Vagina (tissue), 1 donor: ENCODE measurements around a stretch of chr7.

DNA sequence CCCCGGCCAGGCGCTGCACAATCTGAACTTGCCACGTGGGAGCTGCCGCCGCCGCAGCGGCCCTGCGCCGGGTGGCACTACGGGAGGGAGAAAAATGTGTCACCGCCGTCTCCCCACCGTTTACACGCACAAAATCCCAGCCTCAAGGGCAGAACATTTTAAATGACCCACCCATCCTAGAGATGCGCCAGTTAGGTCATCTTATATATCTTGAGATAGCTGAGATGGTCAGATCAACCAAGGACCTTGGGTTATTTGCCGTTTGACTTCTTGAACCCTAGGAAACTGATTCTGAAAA lies 331 bp upstream of the FAM3C start:
- PRO-cap: bidirectional peak, plus-strand start at position 36 of the sequence, minus-strand start outside the sequence
- RAMPAGE, long total RNA: no peak

DNA sequence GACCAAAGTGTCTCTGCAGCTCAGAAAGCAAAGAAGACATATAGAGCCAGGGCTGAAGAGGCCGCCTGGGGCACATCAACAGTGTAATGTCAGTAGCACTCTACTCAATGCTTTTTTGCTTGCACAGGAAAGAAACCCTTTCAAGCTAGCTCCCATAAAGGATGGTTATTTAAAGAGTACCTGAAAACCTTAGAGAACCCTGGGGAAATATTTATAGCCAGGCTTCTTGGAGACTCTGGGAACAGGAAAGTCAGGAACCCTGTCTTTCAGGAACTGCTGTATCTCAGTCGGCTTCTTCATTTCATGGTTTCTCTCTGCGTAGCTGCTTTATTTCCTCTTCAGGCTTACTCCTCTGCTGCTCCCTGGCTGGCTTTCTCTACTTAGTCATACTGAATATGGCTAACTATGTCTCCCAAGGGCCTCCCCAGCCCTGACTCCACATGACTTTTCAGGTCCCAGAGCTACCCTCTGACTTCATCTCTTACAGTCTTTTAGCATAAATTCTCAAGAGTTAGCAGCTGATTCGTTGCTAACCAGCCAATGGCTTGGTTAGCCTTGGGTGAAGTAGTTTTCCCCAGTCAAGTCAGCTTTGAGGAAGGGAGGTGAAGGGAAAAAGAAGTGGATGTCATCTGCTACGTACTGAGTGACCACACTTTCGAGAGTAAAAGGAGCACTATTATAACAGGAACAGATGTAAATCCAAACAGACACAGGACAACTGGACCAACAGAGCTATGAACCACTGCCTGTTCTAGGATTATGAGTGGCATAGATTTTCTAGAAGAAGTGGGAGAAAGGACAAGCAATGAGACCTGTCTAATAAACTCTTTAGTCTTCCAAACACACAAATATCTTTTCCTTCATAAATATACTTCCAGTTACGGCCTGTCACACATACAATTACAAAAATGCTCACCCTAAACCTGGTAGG lies 124.1 kb upstream of the FAM3C start:
- PRO-cap: no peak
- RAMPAGE, long total RNA: no peak

DNA sequence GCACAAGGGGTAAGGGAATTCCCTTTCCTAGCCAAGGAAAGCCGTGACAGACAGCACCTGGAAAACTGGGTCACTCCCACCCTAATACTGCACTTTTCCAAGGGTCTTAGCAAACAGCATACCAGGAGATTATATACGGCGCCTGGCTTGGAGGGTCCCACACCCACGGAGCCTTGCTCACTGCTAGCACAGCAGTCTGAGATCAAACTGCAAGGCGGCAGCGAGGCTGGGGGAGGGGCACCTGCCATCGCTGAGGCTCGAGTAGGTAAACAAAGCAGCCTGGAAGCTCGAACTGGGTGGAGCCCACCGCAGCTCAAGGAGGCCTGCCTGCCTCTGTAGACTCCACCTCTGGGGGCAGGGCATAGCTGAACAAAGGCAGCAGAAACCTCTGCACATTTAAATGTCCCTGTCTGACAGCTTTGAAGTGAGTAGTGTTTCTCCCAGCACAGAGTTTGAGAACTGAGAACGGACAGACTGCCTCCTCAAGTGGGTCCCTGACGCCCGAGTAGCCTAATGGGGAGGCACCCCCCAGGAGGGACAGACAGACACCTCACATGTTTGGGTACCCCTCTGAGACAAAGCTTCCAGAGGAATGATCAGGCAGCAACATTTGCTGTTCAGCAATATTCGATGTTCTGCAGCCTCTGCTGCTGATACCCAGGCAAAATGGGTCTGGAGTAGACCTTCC lies 51.6 kb downstream of the CADPS2 start:
- PRO-cap: no peak
- RAMPAGE, long total RNA: no peak

DNA sequence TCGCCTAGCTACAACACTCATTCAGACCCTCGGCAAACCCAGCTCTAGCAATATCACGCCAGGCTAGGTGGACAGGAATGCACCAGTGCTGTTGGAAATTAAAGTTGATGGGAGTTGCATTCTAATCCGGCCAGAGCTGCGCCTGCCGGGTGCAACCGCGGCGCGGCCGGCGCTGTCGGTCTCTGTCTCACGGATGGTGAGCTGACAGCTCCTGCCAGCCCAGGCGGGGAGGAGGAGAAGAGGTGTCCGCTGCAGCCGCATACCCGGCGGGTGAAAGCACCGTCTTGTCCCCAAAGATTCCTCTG lies 740 bp downstream of the CADPS2 start:
- PRO-cap: no peak
- RAMPAGE, long total RNA: no peak

DNA sequence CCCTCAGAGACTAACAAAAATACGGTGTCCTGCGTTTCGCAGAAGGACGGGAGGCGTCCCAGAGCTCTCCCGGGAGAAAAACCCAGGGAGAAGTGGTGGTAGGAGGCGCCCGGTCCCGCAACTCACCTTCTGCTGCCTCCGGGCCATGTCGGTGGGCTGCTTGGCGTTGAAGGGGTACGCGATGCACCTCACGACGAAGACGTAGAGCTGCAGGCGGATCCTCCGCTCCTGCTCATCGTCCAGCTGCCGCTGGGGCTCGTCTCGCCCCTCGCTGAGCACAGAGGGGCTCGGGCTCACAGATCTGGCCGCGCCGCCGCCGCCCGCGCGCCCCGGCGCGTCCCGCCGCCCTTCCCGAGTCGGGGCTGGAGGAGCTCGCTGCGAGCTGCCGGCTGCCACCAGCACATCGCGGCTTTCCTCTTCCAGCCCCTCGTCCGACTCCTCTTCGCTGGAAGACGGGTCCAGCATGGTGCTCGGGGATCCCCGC lies 345 bp downstream of the CADPS2 start:
- PRO-cap: no peak
- RAMPAGE, long total RNA: no peak

GRCh38 chr7:123407854-123408186 lies 126.6 kb downstream of the IQUB start:
- PRO-cap: unidirectional peak, minus-strand start at chr7:123408057
- RAMPAGE, long total RNA: no peak

GRCh38 chr7:123512969-123513452 lies 21.4 kb downstream of the IQUB start:
- PRO-cap: no peak
- RAMPAGE, long total RNA: no peak

DNA sequence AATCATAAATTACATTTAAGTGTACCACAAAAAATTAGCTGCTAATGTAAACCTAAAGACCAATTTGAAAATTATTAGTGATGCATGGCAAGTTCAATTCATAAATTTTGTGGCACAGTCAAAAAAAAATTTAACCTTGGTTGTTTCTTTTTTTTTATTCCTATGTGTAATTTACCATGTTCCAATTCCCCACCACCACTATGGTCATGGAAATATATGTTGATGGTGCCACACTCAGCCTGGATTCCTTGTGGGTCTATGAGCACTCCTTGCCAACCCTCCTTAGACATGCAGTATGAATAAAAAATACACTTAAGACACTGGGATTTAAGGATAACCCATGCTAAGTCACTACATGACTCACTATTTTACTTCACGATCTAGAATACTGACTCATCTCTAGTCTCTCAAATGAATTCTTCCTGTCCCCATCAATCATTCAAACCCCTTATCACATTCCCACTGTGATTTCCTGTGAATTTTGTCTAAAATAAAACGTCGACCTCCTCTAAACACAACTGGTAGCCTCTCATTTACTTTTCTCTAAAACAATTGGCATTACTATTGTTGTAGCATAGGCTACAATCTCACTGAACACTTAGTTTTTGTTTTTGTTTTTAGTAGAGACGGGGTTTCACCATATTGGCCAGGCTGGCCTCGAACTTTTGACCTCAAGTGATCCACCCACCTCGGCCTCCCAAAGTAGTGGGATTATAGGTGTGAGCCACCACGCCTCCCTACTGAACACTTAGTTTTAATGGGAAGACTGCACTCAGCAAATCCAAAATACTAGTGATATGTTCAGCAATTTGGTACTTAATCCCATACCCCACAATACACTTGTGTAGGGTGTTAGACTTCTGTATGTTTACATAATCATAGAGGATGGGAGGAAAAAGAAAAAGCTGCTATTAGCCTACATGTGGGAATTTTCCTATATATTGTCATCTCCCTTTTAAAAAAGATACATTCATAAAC lies 3.8 kb upstream of the IQUB start:
- PRO-cap: no peak
- RAMPAGE, long total RNA: no peak

DNA sequence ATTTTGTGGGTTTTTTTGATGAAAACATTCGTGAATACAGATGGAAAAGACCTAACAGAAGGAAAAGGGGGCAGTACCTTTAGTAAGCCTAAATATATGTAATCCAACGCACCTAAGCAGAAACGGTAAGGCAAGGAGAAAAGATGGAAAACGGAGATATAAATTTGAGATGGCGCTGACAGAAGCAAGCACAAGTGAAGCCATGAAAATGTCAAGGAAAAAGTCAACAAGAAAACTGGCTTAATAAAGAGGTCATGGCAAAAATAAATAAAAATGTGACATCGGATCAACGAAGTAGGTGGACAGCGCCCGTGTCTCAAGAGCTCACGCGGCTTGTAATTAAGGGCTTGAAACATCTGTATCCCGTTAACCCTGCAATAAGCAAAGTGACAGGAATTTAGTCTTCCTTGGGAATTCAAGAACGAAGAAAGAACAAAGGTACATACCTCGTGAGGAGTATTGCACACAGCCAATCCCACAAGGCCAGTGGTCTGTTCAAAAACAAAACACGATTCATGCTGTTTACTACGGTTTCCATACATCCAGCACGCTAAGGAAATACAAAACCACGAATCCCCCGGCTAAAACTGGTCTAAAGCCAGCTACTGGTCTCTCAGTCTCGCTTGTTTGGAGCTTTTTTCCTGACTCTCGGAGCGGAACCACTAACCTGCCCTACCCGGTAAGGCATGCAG lies 514 bp downstream of the NDUFA5 start:
- PRO-cap: no peak
- RAMPAGE, long total RNA: no peak

DNA sequence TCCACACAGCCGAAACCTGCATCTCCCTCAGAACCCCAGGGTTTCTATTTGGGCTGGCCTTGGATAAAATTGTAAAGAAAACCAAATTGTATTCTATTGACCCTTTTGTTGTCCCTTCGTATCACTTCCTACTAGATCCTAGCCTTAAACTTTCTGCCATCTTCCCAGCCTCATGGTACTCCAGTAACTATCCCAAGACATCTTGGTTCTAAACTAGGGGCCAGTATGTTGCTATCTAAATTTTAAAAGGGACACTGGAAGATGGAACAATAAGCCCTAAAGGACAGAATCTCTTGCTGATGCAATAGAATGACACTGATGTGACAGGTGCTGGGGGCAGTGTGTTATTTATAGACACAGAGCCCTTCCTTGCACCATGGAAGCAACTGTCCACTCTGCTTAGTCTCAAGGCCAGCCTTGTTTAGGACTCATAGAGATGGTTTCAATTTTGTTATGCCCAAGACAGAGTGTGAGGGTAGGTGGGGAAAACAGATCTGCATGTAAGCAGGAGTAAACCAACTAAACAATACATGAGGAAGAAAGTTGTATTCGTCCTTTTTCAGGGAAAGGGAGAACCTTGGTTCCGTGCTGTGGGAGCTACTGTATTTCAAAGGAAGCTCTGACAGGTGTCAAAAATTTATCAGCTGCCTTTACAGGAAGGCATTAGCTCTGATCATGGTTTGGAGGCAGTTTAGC lies 7.7 kb downstream of the ASB15 start:
- PRO-cap: no peak
- RAMPAGE, long total RNA: no peak

DNA sequence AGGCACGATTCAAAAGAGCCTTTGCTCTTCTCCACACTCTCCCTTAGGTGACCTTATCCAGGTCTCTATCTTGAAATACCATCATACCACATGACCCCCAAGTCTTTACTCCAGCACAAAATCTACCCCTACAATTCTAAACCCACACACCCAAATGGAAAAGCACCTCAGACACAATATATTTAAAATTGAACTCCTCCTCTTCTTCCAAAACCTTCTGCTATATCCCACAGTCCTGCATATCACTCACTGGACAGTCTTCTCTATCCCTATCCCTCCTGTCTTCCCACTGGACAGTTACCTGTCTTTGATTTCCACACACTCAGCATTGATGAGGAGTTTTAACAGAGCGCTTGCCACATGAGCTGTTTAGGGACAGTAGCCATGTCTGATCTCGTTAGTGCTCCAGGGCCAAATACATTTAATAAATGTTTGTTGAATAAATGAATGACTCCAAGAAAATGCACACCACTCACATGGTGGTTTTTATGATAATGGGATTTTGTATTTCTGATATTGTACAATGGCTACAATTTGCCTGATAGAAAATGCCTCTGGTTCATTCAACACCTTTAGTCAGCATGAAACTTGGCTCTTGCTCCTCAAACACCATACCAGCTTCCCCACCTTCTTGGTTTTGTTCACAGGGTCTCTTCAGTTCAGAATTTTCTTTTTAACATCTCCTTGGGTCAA lies 15.9 kb downstream of the LMOD2 start:
- PRO-cap: no peak
- RAMPAGE, long total RNA: no peak

- PRO-cap: no peak
- RAMPAGE, long total RNA: no peak
Measured at GRCh38 chr7:124766206-124766548, 585 bp upstream of the GPR37 start.

DNA sequence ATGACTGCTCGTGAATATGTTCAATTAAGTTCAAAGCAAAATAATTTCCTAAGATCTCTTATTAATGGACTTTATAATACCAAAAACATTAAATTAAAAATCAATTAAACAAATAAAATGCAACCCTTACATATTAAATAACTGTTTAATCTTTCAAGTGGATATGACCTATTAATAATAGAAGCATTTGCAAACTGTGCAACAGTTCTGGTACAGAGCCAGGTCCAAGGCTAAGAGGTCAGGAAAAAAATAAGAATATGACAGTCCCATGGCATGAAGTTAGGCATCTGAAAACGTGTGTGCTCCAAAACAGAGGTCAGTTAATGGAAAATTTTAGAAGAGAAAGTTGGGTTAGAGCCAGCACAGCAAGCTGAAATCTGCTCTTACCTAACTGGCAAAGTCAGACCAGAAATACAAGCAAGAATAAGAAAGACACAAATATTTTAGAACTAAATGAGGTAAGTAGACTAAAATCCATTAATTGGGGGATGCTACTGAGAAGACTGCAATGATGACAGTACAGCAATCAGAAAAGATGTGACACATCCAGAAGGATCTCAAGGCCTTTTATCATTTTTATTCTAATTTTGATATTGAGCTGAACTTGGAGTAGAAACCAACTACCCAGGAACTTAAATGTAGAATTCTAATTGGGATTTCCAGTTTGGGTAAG lies 757.7 kb downstream of the GRM8 start:
- PRO-cap: no peak
- RAMPAGE, long total RNA: no peak

DNA sequence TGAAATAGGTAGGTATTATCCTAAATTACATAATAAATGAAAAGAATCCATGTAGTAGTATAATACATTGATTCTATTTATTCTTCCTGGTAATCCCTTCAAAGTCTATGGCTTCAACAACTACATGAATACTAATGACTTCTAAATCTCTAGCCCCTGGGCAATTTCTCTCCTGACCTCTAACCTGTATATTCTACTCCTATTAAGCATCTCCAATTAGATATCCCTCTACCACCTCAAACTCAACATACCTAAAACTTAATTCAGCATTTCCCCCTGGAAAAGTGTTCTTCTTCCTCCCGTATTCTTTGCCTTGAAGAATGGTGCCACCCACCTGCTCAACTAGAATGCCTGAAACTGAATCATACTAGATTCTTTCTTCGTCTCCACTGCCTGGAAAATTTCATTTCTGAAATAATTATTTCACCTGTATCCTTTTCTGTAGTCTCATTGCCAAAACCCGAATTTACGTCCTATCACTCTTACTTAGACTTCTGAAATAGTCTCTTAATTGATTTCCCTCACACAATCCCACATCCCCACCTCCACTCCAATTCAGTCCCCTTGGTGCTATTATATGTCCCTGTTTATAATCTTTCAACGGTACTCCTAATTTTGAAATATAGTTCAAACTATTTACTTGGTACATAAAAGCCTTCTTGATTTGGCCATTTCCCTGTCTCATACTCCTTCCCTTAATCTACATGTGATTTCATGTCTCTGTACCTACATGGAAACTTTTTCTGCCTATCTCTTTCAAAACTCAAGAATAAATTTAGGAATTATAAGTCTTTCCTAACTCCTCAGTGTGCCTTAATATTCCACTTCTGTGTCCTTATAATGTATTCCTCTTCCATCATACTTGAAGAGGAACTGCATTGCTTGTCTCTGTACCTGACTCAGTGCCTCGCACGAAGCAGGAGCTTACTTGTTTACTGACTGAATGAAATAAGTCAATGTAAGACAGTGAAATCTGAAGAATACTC lies 34.3 kb downstream of the ZNF800 start:
- PRO-cap: no peak
- RAMPAGE, long total RNA: no peak

DNA sequence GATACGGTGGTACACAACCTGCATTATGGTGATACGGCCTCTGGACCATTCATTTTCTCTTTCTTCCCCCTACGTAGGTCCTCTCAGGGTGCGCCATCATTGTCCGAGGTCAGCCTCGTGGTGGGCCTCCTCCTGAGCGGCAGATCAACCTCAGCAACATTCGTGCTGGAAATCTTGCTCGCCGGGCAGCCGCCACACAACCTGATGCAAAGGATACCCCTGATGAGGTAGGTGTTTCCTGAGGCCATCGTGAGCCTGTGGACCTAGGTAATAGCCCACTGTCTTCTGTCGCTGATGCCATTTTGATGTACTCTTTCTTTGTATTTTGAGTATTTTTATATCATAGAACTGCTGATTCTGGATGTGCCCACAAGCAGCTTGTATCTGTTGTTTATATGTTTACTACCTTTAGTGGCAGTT lies 34.6 kb downstream of the SND1 start:
- PRO-cap: no peak
- RAMPAGE, long total RNA: no peak

- PRO-cap: no peak
- RAMPAGE, long total RNA: no peak
Measured at GRCh38 chr7:127930370-127930864, 100.8 kb downstream of the LRRC4 start.

GRCh38 chr7:128056036-128056802 lies 25.0 kb upstream of the LRRC4 start:
- PRO-cap: no peak
- RAMPAGE, long total RNA: start-site peak on the plus strand at chr7:128056326-128056557, 30 reads

DNA sequence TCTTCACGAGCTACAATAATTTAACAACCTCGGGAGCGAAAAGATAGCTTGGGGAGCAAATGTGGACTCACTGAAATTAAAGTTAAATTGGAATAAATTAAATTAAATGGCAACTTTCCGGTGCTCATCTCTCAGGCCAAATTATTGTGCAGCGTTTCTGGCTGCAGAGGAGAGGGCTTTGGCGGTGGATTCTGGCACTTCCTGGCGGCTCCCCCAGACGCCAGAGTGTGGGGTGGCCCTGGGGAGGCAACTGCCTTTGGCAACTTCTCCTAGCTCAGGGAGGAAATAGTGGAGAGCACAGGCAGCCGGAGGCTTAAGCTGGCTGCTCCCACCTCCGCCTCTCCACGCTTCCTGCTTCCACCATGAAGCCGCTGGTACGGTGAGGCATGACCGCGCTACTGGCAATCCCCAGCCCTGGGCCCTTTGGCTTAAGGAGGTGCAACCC lies 90.3 kb upstream of the LRRC4 start:
- PRO-cap: no peak
- RAMPAGE, long total RNA: no peak

- PRO-cap: no peak
- RAMPAGE, long total RNA: no peak
Measured at GRCh38 chr7:128651627-128652254, 20.4 kb upstream of the GARIN1A start.

GRCh38 chr7:128758528-128759314 lies 16.9 kb downstream of the OPN1SW start:
- PRO-cap: no peak
- RAMPAGE, long total RNA: no peak